Metanephros (tissue), 2 donors: ENCODE measurements around a stretch of chr15.

DNA sequence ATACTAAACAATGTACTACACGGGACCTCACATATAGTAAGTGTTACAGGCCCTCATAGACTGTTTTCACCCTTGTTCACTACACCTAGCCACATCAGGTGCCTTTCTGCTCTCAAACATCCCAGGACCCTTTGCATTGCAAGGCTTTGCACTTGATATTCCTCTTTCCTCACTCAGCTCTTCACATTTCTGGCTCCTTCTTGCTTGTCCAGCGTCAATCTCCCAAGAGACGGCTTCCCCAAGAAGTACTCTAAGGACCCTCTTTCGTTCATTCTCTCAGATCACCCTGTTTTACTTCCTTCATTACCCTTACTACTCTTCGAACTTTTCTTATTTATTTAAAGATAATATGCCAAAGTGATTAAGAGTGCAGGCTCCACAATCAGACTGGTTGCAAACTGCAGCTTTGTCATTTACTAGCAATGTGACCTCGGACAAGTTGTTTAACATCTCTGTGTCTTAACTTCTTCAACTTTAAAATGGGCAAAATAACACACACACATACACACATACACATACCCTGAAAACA is 9.9 kb downstream of the DENND4A start:
- RAMPAGE, long total RNA, result no peak

GRCh38 chr15:65833701-65834408 is 35.4 kb upstream of the RAB11A start:
- RAMPAGE, long total RNA, result no peak

DNA sequence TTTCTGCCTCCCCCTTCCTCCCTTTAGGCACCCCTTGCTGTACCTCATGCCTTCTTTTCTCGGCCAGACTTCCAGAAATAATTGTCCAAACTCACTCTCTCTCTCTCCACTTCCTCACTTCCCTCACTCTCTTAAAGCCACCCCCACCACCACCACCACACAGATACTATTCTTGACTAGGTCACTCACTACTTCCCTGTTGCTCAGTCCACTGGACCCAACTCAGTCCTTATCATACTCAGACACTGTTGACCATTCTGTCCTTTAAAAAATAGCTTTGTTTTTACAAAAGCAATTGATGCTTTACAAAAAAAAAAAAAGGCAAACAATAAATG is 31.7 kb upstream of the RAB11A start:
- RAMPAGE, long total RNA, result no peak

DNA sequence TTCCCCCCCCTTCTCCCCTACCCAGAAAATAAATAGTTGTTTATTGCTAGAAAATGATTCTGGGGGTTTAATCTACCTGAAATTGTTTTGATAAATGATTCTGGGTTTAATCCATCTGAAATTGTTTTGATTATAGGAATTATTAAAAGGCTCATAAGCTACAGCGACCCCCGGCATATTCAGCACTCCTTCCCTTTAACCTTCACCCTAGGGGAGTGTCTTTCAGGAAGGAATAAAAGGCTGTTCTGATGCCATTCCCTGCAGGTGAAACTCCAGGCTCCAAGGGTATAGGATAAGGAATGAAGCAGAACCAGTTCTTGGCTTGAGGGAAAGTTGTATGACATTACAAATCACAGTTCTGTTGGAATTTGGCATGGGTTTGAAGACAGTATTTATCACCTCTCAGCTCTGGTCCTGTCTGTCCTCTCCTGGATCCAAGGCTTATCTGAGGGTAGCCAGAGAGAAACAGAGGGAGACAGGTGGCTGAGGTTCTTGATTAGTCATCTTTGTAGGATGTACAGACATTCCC is 37.0 kb downstream of the RAB11A start:
- RAMPAGE, long total RNA, result no peak

DNA sequence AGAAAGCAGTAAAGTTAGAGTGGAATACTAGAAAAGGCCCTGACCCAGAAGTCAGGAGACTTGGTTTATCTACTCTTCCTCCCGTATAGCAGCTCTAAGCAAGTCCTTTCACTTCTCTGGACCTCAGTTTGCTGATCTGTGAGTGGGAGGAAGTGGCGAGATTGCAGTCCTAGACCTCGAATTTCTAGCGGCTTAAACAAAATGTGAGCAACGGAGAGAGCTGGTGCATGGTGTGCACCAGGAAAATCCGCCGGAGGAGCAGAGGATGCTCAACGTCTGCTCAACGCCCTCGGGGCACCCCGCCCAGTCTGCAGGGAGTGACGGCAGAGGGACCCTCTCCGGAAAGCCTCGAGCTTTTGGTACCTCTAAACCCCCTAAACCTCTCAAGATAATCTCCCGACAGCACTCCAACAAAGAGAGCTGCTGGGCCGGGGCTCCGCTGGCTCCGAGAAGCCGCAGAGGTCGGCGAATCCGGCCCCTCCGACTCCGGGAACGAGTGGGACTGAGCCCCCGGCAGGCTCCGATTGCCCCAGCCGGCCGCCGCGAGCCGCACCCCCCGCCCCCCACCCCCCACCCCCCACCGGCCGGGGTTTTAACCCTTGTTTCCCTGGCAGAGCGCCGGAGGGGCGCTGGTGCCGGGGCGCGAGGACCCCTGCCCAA is 1.8 kb downstream of the MEGF11 start:
- RAMPAGE, long total RNA, result no peak

DNA sequence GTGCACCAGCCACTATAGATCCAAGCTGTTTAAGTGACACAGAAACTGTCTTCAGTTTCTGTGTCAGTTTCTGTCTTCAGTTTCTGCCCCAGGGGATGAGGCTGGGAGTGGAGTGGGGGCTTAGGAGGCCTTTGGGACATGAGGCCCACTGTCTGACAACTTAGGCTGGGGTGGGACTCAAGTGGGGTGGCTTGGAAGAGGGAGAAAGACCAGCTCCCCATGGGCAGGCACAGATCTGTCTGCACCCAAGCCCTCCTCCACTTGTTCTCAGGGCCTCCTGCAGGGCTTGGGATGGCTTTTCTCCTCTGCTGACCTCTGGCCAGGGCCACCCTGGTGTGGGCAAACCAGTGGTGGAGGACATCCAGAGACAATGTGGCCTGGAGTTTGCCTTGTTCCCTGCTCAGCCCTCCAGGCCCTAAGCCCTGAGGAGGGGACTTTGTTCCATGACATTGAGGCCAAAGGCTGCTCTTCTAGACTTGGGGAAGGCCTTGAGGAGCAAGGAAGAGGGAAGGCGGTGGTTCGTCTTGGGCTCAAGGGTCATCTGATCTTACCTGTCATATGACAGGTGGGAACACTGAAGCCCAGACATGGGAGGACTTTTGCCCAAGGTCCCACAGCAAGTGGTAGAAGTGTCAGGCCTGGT is 60.3 kb upstream of the SMAD6 start:
- RAMPAGE, long total RNA, result no peak

DNA sequence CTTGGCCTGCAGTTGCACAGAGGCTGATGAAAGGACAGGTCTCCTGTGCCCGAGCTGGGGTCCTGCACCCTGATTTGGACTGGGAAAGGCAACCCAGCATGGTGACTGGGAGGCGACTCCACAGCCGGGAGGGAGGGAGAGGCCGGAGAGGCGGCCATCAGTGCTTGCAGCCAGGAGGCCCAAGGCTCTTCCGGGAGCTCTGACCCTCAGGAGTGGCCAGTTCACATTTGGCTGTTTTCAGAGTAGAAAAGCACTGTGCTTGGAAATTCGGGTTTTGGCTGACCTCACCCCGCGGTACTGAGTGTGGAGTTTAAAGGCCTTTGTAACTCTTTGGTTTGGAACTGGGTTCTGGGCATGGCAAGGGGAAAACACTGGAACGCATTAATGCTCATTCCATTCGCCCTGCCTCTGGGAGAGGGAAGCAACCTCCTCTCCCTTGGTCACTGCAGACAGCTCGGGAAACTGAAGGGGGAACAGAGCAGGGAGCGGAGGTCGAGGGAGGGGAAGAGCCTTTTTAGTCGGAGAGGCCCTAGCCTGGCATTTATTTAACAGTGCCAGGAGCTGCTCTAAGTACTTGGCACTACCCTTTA is 32.0 kb downstream of the SMAD6 start:
- RAMPAGE, long total RNA, result no peak

DNA sequence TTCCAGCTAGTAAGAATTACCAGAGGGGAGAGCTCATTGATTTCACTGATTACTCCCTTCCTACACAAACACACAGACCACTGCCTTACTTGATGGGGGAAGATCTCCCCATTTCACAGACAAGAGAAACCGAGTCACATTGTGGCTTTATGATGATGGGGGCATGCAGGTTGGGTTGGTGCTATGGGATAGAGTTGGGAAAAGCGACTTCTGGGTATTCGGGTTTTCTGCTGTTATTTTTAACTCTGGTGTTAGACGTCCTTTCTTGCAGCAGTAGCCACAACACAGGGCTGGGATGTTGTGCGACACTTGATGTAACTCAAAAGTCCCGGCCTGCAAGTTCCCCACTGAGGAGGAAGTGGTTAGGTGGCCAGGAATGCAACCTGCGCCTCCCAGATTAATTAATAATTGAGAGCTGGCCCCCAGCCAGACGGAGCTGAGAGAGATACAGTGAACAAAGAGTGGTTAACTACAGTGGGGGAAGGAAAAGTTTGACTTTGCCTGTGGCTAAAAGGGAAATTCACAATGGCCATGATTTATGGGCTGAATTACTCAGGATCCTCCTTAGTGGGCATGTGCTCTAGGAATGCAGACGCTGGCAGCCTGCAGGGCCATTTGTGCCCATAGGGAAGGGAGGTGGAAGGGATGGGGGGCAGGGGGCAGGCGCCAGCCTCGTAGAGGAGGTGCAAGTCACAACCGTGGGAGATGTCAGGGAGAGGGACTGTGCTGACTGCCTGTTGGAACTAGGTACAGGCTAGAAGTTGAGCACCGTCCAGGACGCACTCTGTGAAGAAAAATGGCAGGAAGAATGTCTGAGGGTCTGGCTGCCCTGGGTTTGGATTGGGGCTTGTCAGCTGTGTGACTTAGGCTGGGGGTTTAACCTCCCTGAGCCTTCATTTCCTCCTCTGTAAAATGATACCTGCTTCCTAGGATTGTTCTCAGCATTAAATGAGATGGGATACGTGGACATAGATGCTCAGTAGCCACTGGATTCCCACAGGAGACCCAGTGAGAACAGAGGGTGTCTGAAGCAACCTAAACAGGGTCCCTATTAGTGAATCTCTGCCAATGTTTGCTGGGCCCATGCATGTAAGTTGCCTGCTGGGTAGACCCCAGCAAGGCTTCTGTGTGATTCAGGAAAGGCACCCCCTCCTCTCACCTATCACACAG is 63.9 kb downstream of the SMAD6 start:
- RAMPAGE, long total RNA, result no peak

DNA sequence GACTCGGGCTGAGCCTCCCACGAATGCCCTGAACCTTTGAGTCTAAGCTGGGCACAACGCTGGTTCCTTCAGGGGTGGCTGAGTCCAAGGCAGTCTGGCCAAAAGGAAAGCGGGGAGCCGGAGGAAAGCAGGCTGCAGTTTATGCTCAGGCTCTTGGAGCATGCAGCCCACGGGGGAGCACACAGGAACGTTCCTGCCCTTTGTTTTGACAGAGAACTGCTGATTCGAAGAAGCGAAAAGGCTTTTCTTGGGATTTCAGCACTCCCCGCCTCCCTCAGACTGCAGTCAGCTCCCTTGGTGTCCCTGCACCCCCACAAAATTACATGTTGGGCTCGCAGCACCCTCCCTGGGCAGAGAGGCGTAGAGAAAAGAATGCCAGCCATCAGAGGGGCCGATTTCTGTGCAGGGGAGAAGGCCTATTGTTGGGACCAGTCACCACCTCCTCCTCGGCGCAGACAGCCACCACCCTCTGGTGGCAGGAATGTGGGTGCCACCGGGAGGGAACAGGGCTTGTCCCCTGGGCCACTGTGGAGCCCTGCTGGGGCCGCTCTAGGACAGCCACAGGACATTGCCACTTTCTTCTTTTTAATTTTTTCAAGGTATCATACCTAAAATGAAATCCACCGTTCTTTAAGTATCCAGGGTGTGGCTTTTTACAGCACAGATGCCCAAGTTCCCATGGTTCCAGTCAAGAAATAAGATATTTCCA is 72.2 kb downstream of the SMAD6 start:
- RAMPAGE, long total RNA, result no peak

DNA sequence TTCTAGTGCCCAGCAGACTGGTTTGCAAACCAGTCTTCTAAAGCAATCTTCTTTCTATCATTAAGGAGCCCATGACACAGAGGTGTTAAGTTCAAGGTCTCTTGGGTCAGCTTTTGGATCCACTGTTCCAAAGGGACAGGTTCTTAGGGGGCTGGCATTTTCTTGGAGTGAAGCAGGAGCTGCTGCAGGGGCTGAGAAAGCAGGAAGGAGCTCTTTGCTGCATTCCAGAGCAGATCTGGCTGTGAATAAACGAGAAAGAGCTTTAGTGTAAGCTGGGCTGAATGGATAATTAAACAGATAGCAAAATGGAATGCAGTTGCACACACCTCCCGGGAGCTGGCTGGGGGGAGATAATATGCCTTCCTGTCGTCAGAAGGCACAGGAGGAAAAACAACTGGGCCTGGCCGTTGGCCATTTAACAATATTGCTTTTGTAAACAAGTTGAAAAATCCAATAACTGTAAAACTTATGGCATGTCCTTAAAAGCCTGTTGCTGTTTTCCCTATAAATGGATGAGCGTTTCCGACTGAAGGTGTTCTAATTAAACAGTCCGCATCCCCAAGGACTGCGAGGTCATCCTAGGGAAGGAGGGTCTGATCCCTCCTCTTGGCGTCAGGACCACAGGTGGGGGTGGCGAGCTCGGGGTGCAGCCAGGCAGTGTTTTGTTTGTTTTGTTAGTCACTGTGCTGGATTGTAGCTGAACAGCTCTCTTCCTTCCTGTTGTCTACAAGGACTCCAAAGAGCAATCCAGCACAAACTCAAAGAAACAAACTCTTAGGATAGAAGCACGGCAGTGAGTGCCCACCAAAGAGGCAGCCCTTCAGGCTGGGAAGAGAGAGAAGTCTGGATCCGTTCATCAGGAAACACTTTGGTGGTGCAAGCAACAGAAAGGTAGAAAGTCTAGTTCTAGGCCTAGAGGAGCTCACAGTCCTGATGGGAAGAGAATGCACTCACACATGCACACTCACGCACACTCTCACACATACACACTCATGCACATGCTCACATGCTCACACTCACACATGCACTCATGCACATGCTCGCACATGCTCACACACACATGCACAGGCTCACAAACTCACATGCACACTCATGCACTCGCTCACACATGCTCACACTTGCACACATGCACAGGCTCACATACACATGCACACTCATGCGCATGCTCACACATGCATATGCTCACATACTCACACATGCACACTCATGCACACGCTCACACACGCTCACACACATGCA is 133.4 kb upstream of the SMAD3 start:
- RAMPAGE, long total RNA, result no peak

DNA sequence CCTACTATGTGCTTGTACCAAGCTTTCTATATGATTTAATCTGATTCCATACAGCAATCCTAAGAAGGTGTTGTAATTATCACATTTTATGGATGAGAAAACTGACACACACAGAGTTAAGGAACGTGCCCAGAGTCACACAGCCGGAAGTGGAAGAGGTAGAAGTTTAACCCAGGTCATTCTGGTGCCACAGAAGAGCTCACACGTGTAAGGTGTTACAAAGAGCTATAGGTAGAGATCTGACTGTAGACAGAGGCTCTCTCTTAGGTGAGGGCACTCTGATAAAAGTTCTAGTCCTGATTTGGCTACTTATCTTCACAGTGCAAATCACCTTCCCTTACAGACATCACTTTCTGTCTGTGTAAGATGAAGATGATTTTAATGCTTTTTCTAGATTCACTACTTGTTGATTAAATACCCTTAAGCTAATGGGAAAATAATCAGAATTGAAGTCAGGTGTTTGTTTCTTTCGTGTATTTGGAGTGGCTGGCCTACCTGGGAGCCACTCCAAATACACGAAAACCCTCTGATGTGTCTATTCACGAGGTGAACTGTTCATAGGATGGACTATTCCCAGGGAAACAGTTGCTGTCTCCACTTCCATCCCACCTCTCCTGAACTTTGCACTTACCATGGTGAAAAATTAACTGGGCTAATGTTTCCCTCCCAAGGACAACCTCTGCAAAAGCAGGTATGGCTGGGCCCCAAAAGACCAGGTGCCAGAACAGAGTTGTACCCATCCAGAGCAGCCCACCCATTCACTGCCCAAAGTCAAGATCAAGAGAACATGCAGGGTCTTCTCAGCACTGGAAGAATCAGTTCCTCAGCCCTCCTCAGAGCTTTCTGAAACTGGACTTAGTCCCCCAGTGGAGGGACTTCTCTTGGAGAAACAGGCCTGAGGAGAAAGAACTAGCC is 3.1 kb upstream of the SMAD3 start:
- RAMPAGE, long total RNA, result no peak

GRCh38 chr15:67068670-67069708 is 3.6 kb downstream of the SMAD3 start:
- RAMPAGE, long total RNA, result no peak

DNA sequence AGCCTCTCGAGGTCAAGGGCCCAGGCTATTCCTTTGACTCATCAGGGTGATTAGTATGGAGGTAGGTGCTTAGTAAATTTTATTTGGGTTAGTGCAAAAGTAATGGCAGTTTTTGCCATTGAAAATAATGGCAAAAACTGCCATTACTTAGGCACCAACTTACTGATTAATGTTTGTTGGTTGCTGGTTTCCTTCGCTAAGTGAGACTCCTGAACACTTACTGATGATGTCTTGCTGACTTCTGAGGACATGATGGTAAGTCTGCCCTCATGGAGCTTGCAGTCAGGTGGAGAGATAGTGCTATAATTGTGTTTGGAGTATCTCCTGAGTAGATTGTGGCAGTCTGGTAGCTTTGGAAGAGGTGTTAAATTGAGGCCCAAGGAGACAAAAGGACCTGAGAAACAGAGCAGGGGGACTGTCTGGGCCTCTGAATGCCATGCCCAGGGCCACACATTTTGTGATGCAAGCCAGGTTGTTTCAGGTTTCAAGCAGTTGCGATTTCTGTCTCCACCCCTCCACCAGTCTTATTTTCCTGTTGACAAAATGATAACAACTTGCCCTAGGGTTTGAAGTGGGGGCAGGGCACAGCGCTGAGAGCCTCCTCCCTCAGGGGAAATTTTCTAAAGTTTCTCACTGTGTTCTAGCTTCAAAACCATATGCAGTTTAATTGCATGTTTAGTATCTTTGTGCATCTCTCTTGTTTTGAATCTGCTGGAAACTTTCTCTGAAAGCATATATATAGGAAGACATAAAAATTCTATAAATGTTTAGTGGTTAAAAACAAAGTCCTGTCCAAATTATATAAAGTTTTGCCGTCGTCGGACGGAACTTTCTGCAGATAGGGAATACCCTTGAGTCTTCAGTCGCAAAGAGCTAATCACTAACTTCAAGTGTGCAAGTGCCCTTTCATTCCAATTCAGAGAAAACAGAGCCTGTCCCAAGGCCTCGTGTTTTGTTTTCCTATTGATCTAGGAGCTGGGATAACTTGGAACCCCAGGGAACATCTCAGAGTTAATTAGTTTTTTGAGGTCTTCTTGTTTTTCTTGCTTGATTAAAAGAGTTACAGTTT is 16.8 kb downstream of the SMAD3 start:
- RAMPAGE, long total RNA, result no peak

DNA sequence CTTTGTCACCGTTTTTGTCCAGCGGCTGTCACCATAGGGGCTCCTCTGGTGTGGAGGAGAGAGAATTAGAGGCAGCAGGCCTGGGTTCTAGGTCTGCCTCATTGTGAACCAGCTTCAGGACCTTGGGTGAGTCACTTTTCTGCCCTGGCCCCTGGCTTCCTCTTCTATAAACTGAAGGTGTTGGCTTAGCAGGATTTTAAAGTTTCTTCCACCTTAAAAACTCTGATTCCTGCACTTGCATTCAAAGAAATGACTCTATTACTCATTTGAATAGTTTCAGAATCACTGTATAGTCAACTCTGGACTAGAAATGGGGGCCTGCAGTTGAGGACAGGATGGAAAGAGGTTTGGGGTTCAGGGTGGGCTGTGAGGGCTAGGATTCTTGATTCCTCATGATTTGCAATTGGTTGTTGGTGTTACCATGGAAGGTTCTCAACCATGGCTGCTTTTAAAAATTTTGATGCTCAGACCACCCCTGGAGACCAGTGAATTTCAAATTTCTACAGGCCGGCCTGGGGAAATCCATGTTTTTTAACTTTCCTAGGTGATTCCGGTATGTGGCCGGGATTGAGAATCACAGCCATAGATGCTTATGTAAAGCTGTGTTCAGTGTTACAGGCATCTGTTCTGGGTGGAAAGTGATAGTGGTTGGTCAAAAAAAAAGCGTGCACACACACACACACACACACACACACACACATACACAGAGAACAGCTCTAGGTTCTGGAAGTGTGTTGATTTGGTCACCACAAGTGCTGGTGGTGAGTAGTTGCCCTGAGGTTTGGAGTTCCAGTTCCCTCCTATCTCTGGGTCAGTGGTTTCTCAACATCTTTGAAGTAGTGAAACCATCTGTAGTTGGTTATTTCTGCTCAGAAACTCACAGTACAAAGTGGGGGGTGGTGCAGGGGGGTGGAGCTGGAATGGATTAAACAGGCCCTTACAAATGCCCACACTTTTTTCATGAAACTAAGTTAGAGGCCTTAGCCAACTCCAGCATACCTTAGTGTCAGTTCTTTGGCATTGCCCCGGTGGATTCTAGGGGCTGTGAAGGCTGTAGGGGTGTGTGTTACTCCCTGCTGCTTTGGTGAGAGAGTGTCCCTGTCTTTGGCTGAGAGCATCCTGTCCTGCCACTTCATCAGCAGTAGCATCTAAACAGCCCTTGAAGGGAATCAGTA is 20.2 kb downstream of the SMAD3 start:
- RAMPAGE, long total RNA, result no peak

- RAMPAGE, long total RNA, result no peak
Measured at GRCh38 chr15:67091113-67092314, 26.1 kb downstream of the SMAD3 start.

- RAMPAGE, long total RNA, result no peak
Measured at GRCh38 chr15:67153819-67154705, 88.7 kb downstream of the SMAD3 start.

GRCh38 chr15:67174566-67175504 is 79.6 kb downstream of the AAGAB start:
- RAMPAGE, long total RNA, result no peak

GRCh38 chr15:67192401-67193273 is 61.8 kb downstream of the AAGAB start:
- RAMPAGE, long total RNA, result no peak

- RAMPAGE, long total RNA, result no peak
Measured at GRCh38 chr15:67542327-67542501, 289 bp upstream of the MAP2K5 start.

GRCh38 chr15:67571587-67572031 is 29.1 kb downstream of the MAP2K5 start:
- RAMPAGE, long total RNA, result no peak